ENCODE measurements around a stretch of chr2.

GRCh38 chr2:68246522-68247276, 5.6 kb downstream of the PPP3R1 start:
- PRO-cap, result no peak
- RAMPAGE, long total RNA, result no peak

- PRO-cap, result no peak
- RAMPAGE, long total RNA, result no peak
These were observed 2.3 kb downstream of the PPP3R1 start for GRCh38 chr2:68250077-68250478.

DNA sequence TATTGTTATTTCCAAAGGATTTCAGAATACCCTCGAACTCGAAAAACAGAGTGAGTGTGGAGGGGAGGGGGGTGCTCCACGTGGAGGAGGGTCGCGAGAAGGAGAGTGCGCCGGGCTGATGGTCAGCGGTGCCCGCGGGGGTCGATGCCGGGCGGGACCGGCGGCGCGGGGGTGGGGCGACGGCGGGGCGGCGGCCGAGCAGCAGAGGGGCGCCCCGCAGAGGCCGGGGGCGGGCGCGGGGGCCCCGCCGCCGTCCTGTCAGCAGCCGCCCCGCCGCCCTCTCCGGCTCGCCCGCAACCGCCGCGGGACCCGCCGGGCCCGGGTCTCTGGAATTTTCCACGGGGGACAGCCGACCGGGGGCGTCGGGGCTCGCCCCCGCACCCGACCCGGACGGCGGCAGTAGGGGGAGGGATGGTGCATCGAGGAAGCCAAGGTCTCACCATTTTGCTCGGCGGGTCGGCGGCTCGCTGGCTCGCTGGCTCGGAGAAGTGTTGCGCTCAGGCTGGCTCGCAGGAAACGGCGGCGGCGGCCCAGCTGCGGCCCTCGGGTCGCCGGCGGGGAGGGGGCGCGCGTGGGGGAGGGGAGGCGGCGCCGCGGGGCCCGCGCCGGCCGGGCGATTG, 537 bp downstream of the PPP3R1 start:
- PRO-cap, result bidirectional peak, plus-strand start at position 219 of the sequence, minus-strand start at position 125 of the sequence; unidirectional peak, minus-strand start at position 490 of the sequence
- RAMPAGE, long total RNA, result start-site peak on the minus strand centred at position 503 of the sequence, 43 bp wide, 26 reads

DNA sequence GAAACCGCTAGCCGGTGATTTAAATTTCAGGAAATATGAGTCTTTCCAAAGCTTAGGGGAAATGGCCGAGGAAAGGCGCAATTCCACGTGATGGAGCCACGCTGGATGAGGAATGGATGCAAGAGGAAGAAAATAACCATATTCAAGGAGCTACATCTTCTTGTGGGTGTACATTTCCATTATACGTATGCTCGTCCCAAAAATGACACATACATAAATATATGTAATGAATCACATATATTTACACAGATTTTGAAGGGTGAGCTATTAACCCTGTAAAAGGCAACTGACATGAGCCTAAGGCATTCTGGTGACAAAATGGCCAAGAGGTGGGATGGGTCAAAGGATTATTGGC, 253 bp upstream of the CNRIP1 start:
- PRO-cap, result bidirectional peak, plus-strand start at position 48 of the sequence, minus-strand start outside the sequence
- RAMPAGE, long total RNA, result no peak

DNA sequence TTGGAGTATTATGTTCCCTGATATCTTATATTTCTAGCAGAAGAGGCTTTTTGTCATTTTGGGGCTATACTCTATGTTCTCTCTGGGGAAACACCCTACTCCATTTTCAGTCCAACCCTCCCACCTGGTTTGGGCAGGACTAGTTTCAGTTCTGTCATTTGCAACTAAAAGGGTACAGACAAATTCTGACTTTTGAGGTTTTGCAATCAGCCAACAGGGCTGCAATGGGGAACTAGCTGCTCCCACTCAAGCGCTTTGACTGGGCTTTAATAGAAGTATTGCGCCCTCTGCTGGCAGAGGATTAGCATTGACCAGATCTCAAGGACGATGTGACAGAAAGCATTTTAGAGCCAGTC, 25.5 kb downstream of the FBXO48 start:
- PRO-cap, result no peak
- RAMPAGE, long total RNA, result no peak

GRCh38 chr2:68567043-68567504, 76.3 kb upstream of the PROKR1 start:
- PRO-cap, result no peak
- RAMPAGE, long total RNA, result start-site peak on the plus strand at chr2:68567204-68567291, 31 reads

DNA sequence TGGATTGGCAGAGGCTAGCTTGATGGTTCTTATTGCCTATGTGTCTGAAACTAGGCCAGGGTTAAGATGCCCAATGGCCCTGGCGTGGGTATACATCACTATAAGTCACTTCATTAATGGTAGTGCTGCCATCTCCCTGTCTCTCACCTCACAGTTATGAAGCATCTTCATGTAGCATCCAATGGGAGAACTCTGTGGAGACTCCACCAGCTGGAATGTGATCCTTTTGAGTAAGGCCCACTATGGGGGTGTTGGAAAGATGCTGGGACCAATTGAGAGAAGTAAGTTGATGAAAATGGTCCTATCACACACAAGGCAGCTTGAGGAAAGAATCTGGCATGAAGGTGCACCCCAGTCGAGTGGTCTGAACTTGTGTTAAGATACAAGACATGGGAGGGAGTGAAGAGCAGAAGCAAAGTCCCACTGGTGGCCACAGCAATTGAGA, 4.7 kb downstream of the ARHGAP25 start:
- PRO-cap, result no peak
- RAMPAGE, long total RNA, result start-site peak on the plus strand centred at position 231 of the sequence, 29 bp wide, 13 reads

DNA sequence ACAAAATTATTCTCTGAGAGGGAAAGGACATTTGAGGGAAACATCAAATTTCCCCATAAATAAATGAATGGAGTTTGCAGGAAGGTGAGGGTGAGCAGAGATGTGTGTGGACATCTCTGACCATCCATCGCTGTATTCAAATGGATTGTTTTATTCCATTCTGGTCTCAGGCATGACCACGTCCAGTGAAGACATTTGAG, 45.0 kb downstream of the BMP10 start:
- PRO-cap, result no peak
- RAMPAGE, long total RNA, result no peak

GRCh38 chr2:69014097-69015227, 1.5 kb downstream of the ANTXR1 start:
- PRO-cap, result no peak
- RAMPAGE, long total RNA, result no peak

DNA sequence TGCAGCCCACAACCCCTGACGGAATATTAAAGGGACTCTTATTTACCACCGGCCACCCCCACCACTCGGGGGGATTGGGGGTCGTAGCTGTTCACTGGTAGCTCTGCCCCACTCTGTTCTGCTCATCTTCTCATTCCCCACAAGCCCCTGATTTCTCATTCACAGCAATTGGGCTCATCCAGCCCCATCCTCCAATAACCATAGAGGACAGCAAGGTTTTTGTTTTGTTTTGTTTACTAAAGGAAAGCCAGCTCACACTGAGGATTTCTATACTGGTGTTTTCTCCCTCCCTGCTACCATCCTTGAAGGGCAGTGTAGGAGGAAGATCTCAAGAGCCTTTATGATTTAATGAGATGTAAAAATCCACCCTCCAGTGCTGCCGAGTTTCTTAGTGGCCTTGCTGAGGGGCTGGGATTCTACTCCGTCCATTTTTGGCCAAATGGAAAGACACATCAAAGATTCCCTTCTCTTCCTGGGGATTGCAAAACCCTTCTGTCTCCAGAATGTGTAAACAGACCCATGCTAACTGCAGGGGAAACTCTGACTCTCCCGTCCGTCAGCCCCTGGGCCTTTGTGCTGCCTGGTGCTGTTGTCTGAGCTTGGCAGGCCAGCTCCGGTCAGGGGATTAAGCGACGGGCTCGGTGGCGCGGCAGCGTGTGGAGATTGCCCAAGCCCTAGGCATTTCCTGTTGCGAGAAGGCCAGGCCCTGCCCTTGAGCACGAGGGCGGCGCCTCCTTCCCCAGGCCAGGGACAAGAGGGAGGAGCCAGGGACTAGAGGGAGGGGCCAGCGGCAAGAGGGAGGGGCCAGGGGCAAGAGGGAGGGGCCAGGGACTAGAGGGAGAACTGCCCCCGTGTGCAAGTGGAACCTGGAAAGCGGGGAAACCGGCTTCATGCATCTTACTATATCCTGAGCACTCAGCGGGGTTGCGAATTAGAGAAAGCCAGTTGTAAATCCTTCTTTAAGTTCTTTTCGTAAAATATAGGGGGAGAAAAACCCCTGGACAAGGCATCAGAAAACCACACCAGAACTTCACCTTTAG, 165.1 kb downstream of the ANTXR1 start:
- PRO-cap, result unidirectional peak, minus-strand start at position 304 of the sequence; unidirectional peak, minus-strand start at position 433 of the sequence; bidirectional peak, plus-strand start at position 862 of the sequence, minus-strand start at position 658 of the sequence
- RAMPAGE, long total RNA, result no peak

- PRO-cap, result no peak
- RAMPAGE, long total RNA, result no peak
These were observed 177.9 kb downstream of the ANTXR1 start for GRCh38 chr2:69190722-69191462.

- PRO-cap, result no peak
- RAMPAGE, long total RNA, result no peak
These were observed 32.7 kb downstream of the GFPT1 start for GRCh38 chr2:69354152-69354882.

DNA sequence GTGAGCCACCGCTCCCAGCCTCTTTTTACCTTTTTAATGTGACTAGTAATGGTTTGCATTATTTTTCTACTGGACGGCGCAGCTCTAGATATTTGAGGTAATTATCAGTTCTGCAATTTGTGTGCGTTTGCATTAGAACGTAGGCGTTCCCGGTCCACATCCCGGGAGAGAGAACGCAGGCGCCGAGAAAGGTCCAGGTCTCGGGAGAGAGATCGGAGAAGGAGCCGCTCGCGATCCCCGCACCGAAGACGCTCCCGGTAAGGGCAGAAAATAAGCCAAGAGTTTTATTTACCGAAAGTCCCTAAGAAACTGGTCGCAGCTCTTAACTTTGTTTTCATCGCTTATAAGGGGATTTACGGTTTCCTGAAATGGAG, 1.2 kb downstream of the SNRNP27 start:
- PRO-cap, result no peak
- RAMPAGE, long total RNA, result no peak

GRCh38 chr2:69935694-69936419, 20.9 kb downstream of the MXD1 start:
- PRO-cap, result no peak
- RAMPAGE, long total RNA, result no peak

- PRO-cap, result no peak
- RAMPAGE, long total RNA, result no peak
These were observed 16.6 kb upstream of the PCBP1 start for GRCh38 chr2:70070713-70071134.

DNA sequence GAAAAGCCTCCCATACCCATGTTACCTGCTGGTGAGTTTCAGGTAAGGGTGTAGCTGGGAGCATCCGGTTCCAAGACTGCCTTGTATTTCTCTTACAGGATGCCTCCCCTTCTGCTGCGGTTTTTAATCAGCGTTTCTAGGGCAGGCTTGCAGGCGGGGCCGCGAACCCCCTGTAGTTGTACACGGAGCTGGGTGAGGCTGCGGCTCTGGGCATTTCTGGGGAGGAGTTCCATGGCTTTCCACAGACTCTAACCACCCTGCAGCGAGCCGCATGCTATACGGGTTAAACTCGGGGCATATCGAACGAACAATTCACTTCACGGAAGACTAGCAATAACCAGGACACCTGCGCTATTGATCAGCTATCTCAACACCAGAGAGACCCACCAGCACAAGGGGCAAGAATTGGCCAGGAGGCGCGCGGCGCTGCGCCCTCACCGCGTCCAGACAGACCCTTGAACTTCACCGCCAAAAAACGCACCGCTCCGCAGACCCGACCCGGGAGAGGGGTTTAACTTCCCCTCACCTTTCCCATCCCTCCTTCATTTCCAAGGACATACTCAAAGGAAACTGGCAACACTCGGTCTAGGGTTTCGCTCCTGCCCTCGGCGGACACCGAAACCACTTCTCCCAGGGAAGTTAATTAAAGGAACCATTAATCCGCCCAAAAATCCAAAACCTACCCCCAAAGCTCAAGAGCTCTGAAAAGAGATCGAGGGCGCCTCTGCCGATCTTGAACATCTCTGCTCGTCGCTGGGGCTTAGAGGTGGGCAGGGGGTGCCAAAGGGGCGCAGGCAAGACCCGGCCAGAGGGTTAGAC, 916 bp downstream of the TGFA start:
- PRO-cap, result no peak
- RAMPAGE, long total RNA, result no peak

- PRO-cap, result bidirectional peak, plus-strand start at chr2:70554204, minus-strand start at chr2:70553931
- RAMPAGE, long total RNA, result no peak
These were observed 524 bp upstream of the TGFA start for GRCh38 chr2:70554033-70554666.

DNA sequence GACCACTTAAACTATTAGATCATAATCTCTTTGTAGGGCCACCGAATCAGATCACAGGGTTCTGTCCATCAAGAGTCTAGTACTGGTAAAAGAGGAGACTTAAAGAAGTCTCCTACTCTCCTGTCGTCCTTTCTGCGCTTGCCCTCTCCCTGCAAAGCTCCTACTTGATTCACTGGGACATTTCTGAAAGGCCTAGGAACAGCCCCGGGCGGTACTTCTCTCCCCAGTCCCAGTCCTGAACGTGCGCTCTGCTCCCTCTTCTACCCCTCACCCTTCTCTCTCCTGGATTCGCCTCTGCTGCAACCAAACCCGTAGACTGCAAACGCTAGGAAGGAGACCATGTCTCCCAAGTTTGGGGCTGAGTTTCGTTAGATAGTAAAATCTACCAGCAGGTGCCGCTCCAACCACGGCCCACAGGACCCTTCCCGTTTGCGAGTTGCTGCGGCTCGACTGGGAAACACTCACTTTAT, 1.0 kb downstream of the FIGLA start:
- PRO-cap, result no peak
- RAMPAGE, long total RNA, result no peak

DNA sequence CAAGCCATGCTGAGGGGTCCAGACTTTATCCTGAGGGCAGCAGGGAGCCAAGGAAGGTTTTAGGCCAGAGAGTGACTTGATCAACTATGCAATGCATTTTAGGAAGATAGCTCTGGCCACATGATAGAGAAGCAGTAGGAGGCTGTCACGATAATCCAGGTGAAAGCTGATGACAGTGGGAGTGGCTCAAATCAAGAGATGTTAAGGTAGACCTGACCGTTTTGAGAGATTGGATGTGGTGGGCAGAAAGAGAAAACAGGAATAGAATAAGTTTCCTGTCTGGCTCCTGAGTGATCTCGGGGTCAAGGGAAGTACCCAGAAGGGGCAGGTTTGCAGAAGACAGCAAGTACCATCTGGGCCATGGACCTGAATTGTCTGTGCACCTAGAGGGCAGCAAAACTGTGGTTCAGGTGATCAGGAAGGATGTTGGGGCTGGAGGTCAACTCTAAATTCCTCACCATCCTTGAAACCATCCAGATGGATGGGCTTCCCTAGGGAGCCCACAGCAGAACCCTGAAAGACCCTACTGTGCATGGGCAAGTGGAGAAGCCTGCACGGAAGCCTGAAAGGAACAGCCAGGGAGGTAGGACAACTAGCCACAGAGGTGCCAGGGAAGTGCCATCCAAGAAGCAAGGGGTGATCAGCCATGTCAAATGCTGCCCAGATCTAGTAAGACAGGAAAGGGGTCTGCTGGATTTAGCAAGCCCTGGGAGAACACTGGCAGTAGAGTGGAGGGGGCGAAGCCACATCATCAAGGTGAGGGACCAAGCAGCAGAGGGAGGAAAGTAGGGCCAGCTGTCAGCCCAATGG, 8.1 kb downstream of the ANKRD53 start:
- PRO-cap, result no peak
- RAMPAGE, long total RNA, result no peak

DNA sequence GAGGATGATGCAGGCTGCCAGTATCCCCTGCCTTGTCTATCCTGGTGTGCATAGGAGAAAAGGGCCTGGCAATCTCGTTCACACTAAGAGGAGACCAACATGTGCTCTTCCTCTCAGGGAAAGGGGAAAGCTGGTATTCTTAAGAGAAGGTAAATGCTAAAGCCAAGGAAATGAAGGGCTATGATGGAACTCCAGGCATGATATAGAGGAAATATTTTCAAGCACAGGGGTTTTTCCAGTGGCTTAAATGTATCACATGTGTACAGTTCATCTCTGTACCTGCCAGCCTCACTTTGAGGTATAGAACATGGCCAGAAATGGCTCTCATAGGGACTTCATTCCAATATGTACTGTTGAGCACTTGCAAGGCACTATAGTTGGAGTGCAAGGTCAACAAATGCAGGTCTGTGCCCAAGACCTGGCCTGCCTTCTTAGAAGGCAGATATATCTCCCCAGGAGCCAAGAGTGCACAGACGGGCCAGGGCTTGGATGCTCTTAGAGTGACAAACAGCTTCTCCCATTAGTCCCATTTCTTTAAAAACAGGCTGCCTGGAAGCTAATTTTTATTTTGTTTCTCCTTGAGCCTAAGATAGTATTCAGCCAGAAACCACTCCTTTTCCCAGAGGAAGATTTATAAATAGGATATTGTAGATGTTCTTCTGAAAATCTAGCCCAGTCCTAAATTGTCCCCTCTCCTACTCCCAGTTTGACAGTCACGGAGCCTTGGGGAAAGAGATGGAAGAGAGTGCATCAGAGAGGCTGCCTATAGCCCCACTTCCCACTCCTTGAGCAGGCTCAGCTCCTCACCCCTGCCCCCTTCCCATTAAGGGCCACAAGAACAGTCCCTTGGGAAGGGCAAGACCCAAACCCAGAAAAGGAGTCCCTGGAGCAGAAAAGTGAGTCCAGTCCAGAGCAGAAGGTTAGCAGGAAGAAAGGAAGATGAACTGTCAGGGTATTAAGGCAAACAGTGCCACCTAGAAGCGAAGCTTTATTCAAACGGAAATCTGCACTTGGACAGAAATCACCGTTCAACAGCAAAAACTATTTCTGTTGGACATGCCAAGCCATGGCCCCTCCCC, 7.2 kb downstream of the TEX261 start:
- PRO-cap, result no peak
- RAMPAGE, long total RNA, result no peak

Measured in vagina (tissue), 1 donor.